ReNcell CX (cell line): ENCODE data around the gene TRIM15.

- PRO-cap, result bidirectional peak, plus-strand start at chr6:28356390, minus-strand start at chr6:28356280
Measured at GRCh38 chr6:28355608-28356513, 6.1 kb downstream of the ZKSCAN3 start.

DNA sequence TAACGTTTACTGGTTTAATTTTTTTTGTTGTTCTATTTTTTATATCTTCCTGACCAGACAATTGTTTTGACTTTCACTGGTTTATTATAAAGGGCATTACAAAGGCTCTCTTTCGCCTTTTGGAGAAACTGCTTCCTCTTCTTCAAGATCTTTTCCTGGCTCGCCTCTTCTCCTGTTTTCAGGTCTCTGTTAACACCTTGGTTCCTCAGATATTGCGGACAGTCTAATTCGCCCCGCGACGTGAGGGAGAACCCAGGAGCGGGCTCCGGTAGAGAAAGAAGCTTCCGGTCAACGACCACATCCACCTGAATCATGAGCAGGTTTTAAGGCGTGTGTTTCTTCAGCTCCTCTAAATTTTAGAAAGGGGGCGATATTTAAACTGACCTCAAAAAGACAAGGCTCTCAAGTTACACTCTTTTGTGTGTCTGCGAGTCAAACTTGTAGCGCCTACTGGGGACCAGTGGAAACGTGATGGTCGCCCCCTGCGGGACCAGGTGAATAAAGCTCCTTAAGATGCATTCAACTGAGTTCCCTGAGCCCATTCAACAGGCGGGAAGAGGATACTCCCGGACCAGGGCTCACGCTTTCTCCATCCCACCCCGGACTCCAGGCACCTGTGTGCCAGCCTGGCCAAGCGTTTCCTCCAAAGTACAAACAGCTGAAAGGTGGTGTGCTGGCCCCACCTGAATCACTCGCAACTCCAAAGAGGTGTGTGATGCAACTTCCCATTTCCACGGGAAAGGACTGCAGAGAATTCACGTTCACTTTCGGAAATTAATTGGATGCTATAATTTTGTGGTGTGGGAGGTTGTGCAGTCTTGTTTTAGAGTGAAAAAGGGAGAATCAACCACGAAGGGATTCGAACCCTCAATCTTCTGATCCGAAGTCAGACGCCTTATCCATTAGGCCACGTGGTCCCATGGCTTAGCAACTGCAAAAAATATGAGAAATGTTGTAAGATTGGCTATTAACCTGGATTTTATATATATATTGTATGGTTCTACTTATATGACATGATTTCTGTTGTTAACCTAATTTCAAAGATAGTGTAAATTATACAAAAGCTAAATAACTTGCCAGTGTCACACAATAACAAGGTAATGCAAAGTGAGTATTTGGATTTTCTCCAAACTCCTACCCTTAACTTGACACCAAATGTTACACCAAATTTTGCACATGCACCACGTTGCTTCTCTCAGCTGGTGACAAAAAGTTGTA lies 17.0 kb downstream of the GPX5 start:
- PRO-cap, result unidirectional peak, minus-strand start at position 915 of the sequence

- PRO-cap, result no peak
Measured at GRCh38 chr6:28589629-28590624, 2.8 kb upstream of the SCAND3 start.

GRCh38 chr6:28863357-28864752 lies 59.9 kb downstream of the TRIM27 start:
- PRO-cap, result unidirectional peak, minus-strand start at chr6:28864216

DNA sequence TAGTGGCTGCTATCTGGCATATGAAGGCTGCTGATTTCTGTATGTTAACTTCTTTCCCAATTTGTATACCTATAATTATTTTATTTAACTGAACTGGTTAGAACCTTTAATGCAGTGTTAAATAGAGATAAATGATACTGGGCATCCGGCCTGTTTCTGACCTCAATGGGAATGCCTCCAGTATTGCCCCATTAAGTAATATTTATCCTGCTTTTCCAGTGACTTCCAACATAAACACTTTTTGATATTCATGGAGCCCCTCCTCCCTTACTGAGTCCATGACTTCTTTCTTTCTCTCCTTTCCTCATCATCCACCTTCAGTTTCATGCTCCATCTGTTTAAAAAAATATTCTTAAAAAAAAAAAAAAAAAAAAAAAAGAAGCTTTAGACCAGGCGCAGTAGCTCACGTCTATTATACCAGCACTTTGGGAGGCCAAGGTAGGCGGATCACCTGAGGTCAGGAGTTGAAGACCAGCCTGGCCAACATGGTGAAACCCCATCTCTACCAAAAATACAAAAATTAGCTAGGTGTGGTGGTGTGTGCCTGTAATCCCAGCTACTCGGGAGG lies 8.8 kb downstream of the TRIM27 start:
- PRO-cap, result no peak

- PRO-cap, result no peak
Measured at GRCh38 chr6:28922477-28922642, 1.4 kb downstream of the TRIM27 start.

DNA sequence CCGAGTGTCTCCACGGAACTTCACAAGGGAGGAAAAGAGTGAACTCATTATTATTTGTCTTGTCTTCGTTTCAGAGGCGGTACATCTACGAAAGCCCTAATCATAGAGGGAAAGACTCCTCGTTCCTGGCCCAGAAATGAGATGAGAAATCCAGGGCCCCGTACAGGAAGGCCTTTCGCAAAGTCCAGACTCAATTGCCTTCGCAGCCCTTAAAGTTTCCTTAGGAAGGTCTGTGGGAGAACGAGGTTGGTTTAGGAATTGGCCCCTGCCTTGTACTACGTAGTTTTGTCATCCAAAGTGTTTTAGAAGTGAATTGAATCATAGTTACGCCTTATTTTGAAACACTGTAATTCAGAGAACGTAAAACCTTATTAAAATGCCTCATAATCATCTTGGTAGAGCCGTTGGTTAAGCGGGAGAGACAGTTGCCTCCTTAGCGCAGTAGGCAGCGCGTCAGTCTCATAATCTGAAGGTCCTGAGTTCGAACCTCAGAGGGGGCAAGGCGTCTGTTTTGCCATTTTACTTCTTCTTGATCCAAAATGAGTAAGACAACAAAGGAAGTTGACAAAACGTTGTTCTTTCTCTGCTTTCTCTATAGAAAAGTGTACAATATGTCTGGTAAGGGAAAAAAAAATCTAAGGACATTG lies 20.5 kb upstream of the TRIM27 start:
- PRO-cap, result unidirectional peak, plus-strand start at position 425 of the sequence

DNA sequence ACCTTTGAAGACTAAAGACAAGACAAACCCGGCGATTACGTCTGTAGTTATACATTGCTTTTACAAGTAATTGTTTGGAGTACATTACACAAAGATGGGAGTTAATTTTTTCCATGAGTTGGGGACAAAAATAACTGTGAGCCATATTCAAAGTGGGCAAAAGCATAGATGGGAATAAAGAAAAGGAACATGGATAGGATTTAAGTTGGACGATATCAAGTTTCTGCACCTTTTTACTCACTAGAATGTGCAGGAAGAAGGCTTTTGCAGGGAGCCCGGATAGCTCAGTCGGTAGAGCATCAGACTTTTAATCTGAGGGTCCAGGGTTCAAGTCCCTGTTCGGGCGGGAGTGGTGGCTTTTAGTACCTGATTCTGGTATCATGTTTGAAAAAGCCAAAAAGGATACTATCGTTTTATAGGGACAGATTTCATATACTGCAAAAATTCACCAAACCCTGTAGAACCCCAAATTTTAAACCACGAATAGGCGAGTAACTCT lies 27.0 kb upstream of the TRIM27 start:
- PRO-cap, result unidirectional peak, plus-strand start at position 275 of the sequence

DNA sequence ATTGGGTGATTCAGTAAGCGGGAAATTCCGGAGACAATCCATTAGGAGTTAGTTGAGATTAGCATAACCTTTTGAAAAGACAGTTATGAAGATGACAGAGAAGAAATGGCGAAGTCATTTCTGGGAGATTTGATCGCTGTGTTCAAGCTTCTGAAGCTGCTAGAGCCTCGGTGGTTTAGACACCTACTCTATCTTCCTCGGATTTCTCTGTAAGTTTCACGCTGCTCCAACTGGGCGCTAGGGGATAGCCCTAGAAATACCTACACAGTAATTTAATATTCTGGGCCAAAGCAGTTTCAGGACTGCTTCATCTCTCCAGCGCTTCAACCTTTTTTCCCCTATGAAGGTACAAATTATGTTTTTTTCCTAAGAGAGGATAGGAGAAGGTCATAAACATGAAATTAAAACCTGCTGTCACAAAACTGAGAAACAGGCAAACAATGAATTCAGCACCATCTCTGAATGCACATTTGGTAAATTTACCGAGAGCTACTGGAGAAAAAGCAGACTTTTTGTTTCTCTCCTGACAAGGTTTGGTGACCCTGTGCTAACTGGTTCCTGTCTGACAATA lies 22.5 kb downstream of the ZNF311 start:
- PRO-cap, result no peak

GRCh38 chr6:28985394-28985938 lies 19.6 kb downstream of the ZNF311 start:
- PRO-cap, result bidirectional peak, plus-strand start at chr6:28985707, minus-strand start at chr6:28985563

- PRO-cap, result unidirectional peak, plus-strand start at chr6:29633750
Measured at GRCh38 chr6:29633626-29633970, 615 bp upstream of the GABBR1 start.

DNA sequence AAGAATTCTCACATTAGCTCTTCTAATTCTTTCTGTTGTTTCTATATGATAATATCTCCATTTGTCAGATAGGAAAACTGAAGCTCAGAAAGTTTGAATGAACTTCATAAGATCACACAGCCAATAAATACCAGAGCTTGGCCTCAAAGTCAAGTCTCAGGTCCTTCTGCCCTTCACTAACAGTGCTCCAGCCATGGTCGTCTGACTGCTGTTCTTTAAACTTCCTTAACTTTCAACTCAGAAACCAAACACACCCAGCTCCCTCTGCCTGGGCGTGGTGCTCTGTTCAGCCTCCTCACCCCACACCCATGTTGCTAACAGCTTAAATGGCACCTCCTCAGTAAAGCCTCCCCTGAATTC lies 8.7 kb upstream of the GABBR1 start:
- PRO-cap, result no peak

DNA sequence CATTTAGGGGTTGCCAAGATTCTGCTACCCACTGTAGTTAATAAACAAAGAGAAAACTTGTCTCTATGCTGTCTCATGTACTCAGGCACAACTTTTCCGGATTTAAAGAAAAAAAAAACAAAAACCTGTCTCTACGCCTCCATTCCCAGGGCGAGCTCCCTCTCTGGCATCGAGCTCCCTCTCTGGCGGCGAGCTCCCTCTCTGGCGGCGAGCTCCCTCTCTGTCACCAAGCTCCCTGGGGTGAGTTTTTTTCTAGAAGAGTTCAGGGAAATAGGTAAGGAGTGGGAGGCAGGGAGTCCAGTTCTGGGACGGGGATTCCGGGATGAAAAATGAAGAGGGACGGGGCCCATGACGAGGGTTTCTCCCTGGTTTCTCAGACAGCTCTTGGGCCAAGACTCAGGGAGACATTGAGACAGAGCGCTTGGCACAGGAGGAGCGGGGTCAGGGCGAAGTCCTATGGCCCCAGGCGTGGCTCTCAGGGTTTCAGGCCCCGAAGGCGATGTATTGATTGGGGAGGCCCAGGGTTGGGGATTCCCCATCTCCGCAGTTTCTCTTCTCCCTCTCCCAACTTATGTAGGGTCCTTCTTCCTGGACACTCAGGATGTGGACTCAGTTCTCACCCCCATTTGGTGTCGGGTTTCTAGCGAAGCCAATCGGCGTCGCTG lies 16.5 kb upstream of the HLA-A start:
- PRO-cap, result no peak

GRCh38 chr6:29941453-29941965 lies 823 bp upstream of the HLA-A start:
- PRO-cap, result no peak

GRCh38 chr6:29943641-29943954 lies 1.3 kb downstream of the HLA-A start:
- PRO-cap, result no peak

DNA sequence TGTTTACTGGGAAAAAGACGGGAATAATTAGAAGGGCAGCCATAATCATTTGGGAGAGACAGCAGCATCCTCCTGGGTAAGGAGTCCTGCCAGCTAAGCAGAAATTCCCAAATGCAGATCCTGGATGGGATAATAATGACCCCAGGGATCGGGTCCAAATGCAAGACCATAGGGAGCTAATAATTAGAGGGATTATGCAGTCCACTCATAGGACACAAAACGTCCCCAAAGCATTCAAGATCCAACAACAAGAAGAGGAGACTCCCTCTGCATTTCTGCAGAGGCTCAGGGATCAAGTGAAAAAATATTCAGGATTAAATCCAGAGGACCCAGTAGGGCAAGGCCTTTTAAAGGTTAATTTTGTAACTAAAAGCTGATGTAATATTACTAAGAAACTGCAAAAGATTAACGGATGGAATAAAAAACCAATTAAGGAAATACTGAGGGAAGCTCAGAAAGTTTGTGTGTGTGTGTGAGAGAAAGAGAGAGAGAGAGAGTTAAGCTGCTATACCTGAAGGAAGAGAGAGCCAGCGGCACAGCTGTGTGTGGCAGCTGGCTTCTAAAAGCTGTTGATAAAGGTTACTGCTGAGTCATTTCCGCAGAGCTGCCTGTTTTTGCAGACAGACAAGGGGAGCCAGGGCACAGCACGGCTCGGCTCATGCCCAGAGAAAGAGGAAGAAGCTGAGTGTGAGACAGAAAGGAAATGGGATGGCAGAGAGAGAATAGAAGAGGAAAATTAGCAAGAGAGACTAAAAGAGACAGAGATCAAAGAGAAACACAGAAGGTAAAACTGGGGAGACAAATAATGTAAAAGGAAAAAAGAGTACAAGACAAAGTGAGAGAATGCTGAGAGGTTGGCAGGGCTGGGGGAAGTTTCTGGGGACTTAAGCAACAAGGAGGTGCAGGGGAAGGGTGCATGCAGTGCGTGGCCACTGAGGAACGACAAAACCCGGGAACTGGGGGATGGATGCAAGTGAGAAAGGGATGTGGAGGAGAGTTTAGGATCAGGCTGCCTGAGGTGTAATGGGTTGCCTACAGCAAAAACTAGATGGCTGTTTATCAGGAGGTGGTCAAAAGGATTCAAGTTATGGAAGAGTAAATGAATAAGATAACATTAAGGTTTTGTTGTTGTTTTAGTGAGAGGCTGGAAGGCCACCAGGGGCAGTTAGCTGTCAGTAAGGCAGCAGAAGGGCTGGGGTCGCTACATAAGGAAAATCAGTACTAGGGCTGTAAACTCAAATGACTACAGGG lies 22.5 kb downstream of the HLA-A start:
- PRO-cap, result unidirectional peak, plus-strand start at position 607 of the sequence; unidirectional peak, plus-strand start at position 713 of the sequence

- PRO-cap, result no peak
Measured at GRCh38 chr6:30062155-30062527, 1.1 kb downstream of the POLR1H start.

- PRO-cap, result no peak
Measured at GRCh38 chr6:30070753-30071889, 4.1 kb downstream of the PPP1R11 start.

- PRO-cap, result no peak
Measured at GRCh38 chr6:30162969-30164105, at the start of gene TRIM15. Gene TRIM15 (plus strand): TSS chr6:30163546.

DNA sequence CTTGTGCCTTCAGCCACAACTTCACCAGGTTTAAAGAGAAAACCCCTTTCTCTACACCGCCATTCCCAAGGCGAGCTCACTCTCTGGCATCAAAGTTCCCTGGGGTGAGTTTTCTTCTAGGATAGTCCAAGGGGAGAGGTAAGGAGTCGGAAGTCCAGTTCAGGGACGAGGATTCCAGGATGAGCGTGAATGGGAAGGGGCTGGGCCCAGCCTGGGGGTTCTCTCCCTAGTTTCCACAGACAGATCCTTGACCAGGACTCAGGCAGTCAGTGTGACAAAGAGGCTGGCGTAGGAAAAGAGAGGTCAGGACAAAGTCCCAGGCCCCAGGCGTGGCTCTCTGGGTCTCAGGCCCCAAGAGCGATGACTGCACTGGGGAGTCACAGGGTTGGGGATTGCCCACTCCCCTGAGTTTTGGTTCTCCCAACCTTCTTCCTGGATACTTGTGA lies 45.9 kb upstream of the TRIM26 start:
- PRO-cap, result bidirectional peak, plus-strand start outside the sequence, minus-strand start at position 360 of the sequence